MCF 10A (cell line): ENCODE measurements around the genes STK39 and SP5.

DNA sequence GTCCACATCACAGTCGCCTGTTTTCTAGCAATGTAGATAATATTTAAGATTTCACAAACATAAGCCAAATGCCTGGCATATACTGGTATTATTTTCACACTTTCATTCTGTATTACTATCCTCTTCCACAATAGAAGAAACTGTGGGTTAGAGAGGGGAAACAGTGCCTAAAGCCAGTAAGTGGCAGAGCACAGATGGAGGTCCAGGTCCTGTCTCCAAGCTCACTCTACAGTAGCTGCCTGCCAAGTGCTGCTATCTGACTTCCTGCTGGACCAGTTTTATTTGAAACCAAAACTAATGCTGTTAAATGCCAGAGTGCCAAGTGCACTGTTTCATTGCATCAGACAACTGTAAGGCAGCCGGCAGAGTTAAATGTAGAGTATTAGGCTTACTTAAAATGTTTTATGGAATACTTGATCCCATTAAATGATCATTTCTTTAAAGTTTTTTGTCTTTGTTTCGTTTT is 15.2 kb downstream of the COBLL1 start:
- PRO-cap, result bidirectional peak, plus-strand start at position 313 of the sequence, minus-strand start at position 280 of the sequence; bidirectional peak, plus-strand start at position 335 of the sequence, minus-strand start at position 352 of the sequence
- RRBS, result no CpG with 5 or more reads among the region's 3 CpGs

- PRO-cap, result unidirectional peak, minus-strand start at chr2:165795193
- RRBS, result no CpG with 5 or more reads among the region's 3 CpGs
Measured at GRCh38 chr2:165795018-165795535, 1.0 kb upstream of the GALNT3 start.

GRCh38 chr2:166182735-166182934 is 54.8 kb upstream of the SCN1A start:
- PRO-cap, result no peak
- RRBS, result no CpG with 5 or more reads among the region's 1 CpG

GRCh38 chr2:166184704-166185244 is 57.0 kb upstream of the SCN1A start:
- PRO-cap, result bidirectional peak, plus-strand start at chr2:166185032, minus-strand start at chr2:166184895
- RRBS, result no CpG with 5 or more reads among the region's 4 CpGs

- PRO-cap, result no peak
- RRBS, result no CpG with 5 or more reads among the region's 2 CpGs
Measured at GRCh38 chr2:167191186-167191564, 101.6 kb upstream of the B3GALT1 start.

DNA sequence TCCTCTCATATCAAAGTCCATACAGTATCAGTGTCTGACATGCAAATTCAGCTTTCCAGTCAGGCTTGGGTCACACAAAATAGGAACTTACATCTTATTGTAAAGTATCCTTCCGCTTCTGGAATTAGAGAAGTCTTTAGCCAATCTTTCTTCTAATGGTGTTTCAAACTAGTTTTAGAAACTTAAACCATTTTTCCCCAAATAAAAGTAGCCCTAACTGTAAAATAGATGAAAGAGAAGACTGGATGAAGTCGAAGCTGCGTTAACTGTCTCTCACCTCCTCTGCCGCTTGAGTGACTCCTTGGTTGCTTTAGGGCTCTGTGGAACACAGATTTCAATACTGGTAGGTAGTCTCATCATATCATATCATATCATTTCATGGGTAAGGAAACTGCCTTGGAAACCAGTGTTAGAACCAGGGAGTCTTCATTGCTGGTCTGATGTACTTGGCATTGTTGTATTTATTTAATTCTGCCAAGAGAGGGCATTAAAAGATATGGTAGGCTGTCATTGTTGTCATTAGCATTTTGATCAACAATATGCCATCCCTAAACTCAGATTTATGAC is 93.9 kb downstream of the B3GALT1 start:
- PRO-cap, result no peak
- RRBS, result no CpG with 5 or more reads among the region's 4 CpGs

GRCh38 chr2:168120800-168121467 is 126.5 kb downstream of the STK39 start:
- PRO-cap, result no peak
- RRBS, result no CpG with 5 or more reads among the region's 5 CpGs

GRCh38 chr2:168196664-168197348 is 50.6 kb downstream of the STK39 start:
- PRO-cap, result no peak
- RRBS, result no CpG with 5 or more reads among the region's 7 CpGs

- PRO-cap, result no peak
- RRBS, result no CpG with 5 or more reads among the region's 12 CpGs
Measured at GRCh38 chr2:168216531-168217187, 30.7 kb downstream of the STK39 start.

DNA sequence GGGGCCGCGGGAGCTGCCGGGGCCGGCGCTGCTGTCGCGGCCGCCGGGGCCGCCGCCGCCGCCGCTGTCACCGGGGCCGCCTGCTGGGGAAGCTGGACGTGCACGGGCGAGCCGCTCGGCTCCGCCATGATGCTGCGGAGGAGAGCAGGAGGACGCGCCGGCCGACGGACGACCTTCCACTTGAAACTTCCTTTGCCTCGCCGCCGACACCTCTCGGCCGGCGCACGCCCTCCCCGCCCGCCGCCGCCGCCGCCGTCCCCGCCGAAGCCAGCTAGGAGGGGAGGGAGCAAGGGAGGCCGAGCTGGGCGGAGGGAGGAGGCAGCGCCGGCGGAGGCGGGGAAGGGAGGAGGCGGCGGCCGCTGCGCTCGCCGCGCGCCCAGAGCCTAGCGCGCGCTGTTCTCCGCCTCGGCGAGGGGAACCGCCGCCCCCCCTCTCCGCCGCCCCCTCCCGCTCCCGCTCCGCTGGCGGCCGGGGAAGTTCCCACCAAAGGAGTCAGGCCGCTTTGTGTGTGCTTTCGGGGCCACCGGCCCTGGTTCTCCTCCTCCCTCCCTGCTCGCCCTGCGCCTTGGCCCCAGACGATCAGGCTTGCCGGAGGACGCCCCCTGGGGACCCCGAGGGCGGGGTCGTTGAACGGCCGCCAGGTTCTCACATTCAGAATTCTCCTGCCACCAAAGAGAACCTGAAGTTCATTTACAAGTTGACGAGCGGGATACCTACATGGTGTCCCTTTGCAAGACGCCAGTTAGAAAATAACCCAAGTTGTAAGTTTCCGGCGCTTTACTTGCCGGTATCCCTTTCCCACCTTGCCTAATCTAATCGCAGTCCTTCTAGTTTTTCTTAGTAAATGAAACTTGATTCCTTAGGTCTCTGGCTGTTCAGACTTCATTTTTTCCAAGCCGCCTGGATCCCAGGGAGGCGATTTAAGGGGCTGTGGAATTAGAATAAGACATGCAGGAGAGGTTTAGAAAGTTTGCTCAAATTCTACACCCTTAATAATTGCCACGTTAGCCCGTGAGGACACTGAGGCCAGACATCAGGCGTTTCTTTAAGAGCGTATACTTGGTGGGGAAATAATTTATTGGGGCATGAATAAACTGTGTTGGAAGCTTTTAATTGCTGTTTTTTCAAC is at the start of gene STK39:
Gene STK39, minus strand, starts transcription at position 288 of the 1,129 bp plus-strand sequence.
- PRO-cap, result bidirectional peak, plus-strand start at position 321 of the sequence, minus-strand start at position 275 of the sequence
- RRBS, result 2% methylated on average over 23 of the region's 100 CpGs

DNA sequence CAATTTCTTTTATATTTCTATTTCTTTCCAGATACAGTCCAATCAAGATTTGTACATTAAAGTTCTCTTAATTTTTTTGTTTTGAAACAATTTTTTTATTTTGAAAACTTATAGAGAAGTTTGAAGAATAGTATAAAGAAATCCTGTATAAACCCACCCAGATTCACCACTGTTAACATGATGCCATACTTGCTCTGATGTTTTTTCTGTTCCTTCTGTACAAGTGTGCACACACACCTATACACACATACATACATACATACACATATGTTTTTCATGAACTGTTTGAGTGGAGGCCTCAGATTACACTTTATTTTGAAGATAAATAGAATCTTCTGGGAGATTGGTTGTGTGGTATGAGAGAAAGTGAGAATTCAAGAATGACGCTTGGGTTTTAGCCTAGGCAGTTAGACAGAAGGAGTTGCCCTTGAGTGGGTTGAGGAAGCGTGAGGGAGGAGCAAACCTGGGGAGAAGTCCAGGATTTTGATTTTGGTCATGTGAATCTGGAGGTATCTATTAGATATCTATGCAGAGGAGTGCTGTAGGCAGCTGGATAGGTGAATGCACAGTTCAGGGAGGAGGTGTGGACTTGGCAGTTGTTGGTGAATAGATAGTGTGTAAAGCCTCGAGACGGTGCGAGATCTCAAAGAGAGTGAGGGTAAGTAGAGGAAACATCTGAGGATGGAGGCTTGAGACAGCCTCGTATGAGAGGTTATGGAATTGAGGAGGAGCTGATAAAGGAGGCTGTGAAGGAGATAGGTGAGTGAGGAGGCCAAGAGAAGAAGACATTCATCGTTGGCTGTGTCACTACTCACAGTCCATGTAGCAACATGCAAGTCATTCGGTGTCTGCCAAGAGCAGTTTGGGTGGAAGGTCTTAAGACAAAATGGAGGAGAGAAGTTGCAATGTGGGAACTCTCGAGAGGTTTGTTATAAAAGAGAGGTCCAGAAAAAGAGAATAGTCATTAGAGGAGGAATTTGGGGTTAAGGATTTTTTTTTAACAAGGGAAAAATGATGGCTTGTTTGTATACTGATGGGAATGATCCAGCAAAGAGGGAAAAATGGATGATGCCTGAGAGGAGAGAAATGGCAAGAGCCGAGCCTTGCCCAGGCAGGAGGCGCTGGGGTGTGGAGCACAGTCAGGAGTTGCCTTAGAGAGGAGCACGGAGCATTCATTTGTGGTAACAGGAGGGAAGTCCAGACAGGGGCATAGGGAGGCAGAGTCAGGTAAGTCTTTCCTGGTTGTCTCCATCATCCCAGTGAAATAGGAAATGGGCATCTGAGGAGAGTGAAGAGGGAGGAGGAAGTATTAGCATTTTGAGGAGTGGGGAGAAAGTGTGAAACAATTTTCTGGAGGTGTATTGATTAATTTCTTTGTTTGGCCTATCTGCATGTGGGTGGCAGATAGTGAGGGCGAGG is 120.9 kb downstream of the CERS6 start:
- PRO-cap, result no peak
- RRBS, result no CpG with 5 or more reads among the region's 13 CpGs

DNA sequence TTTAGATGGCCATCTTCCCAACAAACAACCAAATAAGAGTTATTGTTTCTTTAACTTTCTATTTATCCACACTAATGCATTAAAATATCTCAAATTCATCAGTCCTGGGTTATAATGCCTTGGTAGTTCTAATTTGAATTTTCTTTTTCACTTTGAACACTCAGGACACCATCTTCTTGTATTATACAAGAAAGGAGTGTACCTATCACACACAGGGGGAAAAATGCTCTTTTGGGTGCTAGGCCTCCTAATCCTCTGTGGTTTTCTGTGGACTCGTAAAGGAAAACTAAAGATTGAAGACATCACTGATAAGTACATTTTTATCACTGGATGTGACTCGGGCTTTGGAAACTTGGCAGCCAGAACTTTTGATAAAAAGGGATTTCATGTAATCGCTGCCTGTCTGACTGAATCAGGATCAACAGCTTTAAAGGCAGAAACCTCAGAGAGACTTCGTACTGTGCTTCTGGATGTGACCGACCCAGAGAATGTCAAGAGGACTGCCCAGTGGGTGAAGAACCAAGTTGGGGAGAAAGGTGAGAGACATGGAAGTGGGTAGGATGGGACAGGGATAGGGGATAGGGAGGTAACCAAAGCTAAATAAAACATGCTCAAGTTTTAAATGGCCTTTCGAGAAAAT is 12.1 kb downstream of the DHRS9 start:
- PRO-cap, result no peak
- RRBS, result no CpG with 5 or more reads among the region's 6 CpGs

- PRO-cap, result no peak
Measured at GRCh38 chr2:169664962-169665387, 29.2 kb downstream of the CFAP210 start.

DNA sequence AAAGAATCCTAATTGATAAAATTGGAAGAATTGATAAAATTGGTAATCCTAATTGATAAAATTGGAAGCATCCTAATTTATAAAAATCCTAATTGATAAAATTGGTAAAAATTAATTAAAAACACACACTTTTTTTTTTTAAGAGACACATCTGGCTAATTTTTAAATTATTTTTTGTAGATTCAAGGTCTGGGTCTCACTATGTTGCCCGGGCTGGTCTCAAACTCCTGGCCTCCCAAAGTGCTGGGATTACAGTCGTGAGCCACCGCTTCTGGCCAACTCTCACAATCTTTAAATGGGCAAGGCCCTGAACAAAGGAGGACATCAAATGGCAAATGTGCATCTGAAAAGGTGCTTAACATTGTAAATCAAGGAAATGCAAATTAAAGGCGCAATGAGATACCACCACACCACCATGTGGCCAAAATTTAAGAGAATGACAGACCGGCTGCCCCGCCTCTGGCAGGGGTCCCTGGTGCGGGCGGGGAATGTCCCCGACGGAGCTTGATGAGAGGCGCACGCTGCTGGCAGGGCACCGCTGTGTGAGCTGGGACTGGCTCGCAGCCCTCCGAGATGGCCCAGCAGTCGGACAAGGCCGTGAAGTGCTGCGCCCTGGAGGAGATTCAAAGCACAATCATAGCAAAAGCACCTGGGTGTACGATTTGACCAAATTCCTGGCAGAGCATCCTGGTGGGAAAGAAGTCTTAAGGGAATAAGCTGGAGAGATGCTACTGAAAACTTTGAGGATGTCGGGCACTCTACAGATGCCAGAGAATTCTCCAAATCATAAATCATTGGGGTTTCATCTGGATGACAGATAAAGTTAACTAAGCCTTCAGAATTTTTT is 8.9 kb upstream of the SSB start:
- PRO-cap, result no peak
- RRBS, result no CpG with 5 or more reads among the region's 20 CpGs

GRCh38 chr2:169894999-169895720 is 67.9 kb downstream of the UBR3 start:
- PRO-cap, result no peak

DNA sequence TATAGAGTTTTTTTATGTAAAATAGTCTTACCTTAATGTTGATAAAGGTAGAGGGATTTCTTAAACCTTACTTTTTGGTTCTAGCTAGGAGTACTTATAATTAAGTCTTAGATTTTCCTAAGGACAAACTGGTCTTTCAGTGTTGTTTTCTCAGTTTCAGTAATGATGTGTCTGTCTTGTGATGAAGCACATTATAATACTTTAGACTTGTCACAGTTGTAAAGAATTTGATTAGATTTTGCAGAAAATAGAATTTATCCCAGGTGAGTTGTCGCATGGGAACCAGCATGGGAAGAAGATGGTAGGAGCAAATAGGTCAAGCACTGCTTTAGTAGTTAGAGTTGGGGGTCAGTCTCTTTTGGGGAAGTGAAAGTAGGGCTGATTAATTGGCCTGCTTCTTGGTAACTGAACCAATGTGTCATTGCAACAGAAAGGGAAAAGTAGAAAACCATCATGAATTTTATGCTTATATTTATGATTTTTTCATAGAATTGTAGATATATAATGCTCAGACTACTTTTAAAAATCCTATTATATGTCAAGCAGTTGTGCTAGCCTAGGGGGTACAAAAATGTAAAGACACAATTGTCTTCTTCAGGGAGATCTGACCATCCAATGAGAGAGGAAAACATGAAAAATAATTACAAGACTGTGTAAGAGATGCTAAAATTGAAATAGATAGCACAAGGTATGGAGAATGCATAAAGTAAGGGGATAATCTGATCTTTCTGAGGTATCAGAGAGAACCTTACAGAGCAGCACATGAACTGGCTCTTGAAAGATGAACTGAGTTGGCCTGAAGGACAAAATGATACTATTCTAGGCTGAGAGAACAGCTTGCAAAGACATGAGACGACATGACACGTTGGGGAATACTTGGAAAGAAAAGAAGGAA is 153.1 kb upstream of the MYO3B start:
- PRO-cap, result no peak
- RRBS, result no CpG with 5 or more reads among the region's 3 CpGs

DNA sequence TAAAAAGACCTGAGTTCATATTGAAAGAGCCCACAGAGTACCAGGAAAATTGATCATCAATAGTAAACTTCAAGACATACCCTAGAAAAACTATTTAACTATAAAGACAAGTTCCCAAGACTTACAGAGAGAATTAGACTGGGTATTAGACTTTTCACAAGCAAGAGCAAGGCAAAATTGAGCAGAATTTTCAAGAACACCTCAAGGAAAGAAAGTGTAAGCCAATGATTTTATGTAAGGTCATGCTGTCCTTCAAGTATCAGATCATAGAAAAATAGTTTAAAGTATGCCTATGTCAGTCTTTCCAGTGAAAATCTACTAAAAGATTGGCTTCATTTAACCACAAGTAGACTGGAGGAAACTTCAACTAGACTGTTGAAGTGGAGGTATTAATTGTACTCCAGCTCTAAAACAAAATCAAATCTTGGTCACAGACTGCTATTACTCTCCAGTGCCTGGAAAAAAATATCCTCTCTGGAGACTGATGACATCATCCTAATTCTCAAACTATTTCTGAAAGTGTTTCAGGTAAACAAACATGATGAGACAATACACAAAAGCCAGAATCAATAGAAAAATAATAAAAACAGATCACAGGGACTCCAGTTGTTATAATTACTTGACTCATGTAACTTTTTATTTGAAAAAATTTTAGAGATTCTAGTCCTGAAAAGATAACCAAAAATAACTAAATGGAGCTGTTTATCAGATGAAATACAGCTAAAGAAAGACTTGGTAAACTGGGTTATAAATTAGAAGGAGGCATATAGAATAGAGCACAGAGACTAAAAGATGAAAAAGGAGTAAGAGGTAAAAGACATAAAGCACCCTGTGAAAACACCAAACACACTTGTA is 87.8 kb upstream of the MYO3B start:
- PRO-cap, result no peak

GRCh38 chr2:170530037-170530710 is 185.0 kb upstream of the SP5 start:
- PRO-cap, result no peak
- RRBS, result no CpG with 5 or more reads among the region's 10 CpGs

DNA sequence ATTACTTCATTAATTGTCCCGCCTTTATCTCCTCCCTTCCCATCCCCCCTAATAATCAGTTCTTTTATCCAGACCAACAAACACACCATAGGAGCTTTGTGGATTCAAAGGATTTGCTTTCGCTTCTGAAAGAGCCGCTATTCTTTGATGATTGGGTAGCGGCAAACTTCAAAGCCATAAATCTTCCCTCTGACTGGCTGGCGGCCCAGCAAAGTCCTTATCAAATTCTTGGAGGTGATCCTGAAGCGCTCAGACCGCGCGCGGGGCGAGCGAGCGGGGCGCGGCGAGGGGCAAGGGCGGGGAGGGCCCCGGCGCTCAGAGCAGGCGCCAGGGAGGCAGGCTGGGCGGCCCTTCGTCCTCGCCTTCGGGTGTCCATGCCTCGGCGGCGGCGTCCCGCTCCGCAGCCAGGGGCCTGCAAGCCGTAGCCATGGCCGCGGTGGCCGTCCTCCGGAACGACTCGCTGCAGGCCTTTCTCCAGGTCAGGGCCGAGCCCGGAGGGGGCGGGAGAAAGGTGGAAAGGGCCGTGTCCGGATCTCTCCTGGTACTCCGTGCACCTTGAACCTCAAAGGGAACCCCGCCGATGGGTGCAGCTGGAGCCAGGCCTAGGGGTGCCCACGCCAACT is at the start of gene SP5:
Gene SP5, plus strand, starts transcription at position 252 of the 623 bp plus-strand sequence.
- PRO-cap, result bidirectional peak, plus-strand start at position 530 of the sequence, minus-strand start at position 459 of the sequence
- RRBS, result 6% methylated on average over 8 of the region's 46 CpGs

DNA sequence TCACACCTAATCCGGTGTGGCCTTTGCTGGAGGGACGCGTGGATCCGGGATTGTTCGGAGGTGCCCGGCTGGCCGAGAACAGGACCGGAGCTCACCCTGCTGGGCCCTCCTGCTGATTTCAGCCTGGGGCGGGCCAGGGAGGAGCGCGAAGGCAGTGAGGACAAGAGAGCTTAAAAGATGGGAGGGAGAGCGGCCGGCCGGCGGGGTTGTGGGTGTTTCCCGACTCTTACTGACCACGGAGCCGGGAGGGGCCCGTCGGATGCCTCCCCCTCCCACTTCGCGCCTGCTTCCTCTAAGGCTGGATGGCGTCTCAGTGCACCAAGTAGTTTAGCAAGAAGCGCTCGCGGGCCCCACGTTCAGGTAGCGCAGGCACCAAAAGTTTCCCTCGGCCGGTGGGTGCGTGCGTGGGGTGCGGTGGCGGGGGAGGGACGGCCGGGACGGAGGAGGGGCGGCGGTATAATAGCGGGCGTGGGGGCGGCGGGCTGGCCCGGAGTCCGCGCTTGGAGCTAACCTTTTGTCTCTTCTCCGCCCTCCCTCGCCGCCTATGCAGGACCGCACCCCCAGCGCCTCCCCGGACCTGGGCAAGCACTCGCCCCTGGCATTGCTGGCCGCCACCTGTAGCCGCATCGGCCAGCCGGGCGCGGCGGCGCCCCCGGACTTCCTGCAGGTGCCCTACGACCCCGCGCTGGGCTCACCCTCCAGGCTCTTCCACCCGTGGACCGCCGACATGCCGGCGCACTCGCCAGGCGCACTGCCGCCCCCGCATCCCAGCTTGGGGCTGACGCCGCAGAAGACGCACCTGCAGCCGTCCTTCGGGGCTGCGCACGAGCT is 787 bp downstream of the SP5 start:
- PRO-cap, result bidirectional peak, plus-strand start at position 173 of the sequence, minus-strand start at position 73 of the sequence
- RRBS, result 5% methylated on average over 34 of the region's 81 CpGs